ENCODE measurements around the genes EMP1 and GRIN2B.

DNA sequence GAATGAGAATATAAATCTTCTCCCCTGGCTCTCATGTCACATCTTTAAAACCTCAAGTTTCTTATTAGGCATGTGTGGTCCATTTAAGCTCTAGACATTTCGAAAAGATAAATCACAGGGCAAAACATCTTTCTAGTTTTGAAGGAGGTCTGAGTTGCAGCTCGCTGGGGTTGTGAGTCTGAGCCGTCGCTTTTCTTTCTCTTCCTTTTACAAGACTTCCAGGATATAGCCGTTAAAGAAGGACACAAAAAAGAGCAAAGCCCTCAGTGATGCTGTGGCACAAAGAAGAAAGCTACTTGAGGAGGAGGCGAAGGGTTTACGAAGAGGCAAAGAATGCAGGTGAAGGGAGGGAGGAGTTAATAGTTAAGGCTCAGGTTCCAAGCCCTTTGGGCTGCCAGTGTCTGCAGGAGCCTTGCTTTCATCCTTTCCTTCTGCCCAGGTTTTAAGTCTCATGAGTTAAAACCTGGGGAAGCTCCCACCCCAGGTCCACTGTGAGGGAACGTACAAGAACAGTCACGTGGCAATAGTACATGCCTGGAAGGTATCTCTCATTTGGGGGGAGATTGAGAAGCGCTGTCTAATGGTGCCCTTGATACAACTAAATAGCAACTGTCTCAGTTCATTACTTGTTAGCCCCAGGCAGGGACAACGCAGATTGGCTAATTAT lies 94.3 kb downstream of the ETV6 start:
- PRO-cap, result no peak
- RAMPAGE, long total RNA, 3 experiments, result no peak in any of the 3 experiments

GRCh38 chr12:11780888-11781174 lies 131.4 kb downstream of the ETV6 start:
- PRO-cap, result no peak
- RAMPAGE, long total RNA, 3 experiments, result no peak in any of the 3 experiments

DNA sequence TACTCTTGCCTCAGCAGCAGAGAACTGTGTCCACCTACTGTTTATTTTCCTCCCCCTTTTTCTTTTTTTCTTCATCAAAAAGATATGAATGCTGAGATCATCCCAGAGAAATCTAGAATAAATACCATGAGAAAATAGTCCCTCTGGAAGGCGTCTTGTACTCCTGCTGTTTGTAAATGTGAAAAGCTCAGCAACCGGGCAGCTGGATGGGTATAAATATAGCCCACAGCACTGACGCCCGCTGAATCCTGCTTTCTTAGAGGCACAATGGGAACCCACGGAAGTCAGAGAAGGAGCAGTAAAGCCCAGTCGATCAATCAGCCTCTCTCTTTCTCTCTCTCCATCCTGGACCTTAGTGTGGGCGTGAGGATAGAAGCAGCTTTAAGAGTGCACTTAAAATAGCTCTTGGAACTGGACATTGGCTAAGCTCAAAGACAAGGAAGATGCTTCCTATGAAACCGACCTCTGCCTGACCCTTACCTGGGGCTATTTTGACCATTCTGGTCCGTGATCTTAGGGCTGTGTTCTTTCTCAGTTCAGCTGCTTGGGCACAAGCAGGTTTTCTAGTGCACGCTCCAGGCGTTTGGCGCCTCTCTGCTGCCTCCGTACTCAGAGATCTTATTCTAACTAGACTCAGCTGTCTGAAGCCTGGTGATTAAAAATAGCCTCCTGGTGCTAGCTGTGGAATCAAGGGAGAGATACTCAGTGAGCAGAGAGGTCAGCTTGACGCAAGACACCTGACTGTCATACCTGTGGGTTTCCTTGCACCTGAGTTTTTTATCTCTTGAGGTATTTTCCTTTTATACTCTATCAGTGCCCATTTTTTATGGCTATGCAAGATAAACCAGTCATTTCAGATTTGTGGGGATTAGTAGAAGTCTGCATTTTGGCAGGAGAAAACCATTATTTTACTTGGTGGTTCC lies 144.6 kb downstream of the ETV6 start:
- PRO-cap, result no peak
- RAMPAGE, long total RNA, 3 experiments, result no peak in any of the 3 experiments

DNA sequence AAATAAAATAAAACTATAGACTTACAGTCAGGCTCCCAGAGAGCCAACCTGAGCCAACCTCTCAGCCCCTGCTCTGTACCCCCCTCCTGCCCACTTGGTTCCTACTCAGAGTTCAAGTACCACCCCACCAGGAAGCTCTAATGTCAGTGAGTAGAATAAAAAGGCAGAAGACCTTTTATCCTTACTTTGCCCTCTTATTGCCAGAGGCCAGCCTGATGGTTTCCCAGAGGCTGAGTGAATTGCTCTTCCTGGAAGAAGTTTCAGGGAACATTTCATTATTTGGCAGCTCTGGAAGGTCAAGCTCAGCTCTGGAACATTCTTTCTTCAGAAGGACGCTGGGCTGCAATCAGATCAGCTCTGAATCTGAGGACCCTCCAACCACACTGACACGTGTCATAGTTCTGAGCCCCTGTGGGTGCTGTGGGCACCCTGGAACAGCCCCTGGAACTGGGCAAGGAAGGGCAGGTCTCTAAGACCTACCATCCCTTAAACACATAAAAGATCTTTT lies 188.9 kb downstream of the ETV6 start:
- PRO-cap, result no peak
- RAMPAGE, long total RNA, 3 experiments, result no peak in any of the 3 experiments

DNA sequence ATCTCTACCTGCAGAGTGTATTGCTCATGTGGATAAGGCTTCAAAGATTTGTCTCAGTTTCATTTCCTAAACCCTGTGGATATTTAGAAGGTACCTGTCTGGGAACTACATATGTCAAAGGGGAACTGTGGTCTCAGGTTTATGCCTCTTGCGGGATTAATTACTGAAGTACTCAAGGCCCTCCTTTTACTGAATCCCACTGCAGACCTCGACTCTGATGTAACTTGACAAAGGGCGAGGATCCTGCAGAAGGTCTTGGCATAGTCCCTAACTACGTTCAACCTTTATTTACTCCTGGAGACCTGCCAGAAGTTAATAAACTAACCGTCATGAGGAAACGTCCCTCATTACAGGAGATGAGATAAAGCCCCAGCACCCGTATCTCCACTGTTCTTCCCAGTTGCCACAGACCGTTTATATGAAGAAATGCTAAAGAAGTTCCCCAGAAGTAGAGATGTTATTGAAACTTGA lies 190.8 kb downstream of the ETV6 start:
- PRO-cap, result no peak
- RAMPAGE, long total RNA, 3 experiments, result no peak in any of the 3 experiments

DNA sequence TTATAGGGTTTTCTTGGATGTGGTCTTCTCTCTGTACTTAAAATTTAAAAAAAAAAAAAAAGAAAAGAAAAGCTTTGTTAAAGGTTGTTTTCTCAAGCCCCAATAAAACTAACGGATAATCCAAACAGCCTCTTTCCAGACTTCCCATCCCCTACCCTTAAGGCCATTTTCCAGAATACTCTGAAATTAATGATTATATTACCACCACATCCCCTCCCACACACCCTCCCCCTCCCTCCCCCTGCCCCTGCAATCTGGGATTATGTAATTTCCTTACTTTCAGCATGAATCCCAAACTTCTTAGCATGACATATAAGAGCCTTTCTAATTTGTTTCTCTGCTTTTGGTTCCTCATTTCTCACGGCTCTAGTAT lies 50.2 kb downstream of the LRP6 start:
- PRO-cap, result no peak
- RAMPAGE, long total RNA, 3 experiments, result no peak in any of the 3 experiments

DNA sequence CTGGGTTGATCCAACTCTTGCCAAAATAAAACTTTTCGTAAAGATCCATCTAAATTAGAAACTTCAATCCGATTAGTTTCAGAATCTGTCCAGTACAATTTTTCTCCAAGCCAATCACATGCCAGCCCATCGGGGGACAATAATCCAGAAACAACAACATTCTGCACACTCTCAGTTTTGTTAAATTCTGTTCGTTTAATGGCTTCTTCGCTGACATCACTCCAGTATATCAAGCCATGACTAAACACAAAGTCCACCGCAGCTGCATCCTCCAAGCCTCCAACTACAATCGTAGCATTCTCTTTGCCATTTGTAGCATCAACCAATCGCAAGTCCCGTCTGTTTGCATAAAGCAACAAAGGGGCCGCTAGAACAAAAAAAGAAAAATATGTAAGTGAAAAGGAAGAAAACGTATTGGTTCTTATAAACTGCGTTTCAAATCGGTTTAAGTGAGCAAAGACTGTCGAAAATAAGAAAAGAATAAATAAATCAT lies 22.5 kb downstream of the LRP6 start:
- PRO-cap, result no peak
- RAMPAGE, long total RNA, 3 experiments, result no peak in any of the 3 experiments

- PRO-cap, result no peak
- RAMPAGE, long total RNA, 3 experiments, result no peak in any of the 3 experiments
These were observed 11.6 kb downstream of the MANSC1 start for GRCh38 chr12:12338332-12338933.

- PRO-cap, result no peak
- RAMPAGE, long total RNA, 3 experiments, result no peak in any of the 3 experiments
These were observed 43.3 kb downstream of the BORCS5 start for GRCh38 chr12:12400194-12400540.

- PRO-cap, result no peak
- RAMPAGE, long total RNA, 3 experiments, result no peak in any of the 3 experiments
These were observed 94.4 kb downstream of the BORCS5 start for GRCh38 chr12:12451261-12451624.

- PRO-cap, result no peak
- RAMPAGE, long total RNA, 3 experiments, result no peak in any of the 3 experiments
These were observed 8.7 kb upstream of the GPR19 start for GRCh38 chr12:12704648-12705139.

DNA sequence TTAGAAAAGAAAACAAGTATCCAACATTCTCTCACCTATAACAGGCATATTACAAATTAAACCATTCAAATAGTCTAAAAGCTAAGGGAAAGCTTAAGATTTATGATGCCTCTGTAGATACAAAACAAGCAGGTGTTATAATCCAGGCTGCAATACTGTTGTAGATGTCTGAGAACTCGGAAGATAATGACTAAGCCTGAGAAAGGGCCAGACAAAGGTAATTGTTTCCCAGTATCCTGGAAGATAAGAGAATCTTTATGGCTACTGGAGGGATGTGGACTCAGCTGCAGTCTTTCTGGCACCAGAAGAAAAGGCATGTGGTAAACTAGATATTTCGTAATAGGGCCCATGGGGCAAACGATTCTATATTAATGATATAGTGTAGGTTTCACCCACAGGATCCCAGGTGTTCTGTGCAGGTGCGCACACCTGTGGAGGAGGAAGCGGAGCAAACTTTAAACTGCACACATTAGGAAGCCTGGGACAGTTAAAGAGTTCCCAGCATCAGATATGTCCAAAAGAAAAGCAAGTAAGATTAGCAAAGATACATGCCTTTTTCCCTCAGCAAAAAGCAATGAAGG lies 9.2 kb upstream of the APOLD1 start:
- PRO-cap, result no peak
- RAMPAGE, long total RNA, 3 experiments, result no peak in any of the 3 experiments

DNA sequence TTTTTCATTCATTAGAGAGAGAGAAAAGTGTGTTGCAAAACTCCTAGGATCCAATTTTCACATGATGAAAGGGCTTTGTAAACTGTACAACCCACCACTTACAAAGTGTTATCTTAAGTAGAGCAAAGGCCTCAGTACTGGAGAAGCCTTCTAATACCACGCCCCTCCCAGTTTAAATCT lies 857 bp downstream of the APOLD1 start:
- PRO-cap, result bidirectional peak, plus-strand start outside the sequence, minus-strand start at position 63 of the sequence
- RAMPAGE, long total RNA, 3 experiments, result no peak in any of the 3 experiments

- PRO-cap, result bidirectional peak, plus-strand start at chr12:13101113, minus-strand start at chr12:13100988; bidirectional peak, plus-strand start at chr12:13101453, minus-strand start at chr12:13101262
- RAMPAGE, long total RNA, 3 experiments, result no peak in any of the 3 experiments
These were observed 2.2 kb downstream of the GSG1 start for GRCh38 chr12:13100957-13101931.

DNA sequence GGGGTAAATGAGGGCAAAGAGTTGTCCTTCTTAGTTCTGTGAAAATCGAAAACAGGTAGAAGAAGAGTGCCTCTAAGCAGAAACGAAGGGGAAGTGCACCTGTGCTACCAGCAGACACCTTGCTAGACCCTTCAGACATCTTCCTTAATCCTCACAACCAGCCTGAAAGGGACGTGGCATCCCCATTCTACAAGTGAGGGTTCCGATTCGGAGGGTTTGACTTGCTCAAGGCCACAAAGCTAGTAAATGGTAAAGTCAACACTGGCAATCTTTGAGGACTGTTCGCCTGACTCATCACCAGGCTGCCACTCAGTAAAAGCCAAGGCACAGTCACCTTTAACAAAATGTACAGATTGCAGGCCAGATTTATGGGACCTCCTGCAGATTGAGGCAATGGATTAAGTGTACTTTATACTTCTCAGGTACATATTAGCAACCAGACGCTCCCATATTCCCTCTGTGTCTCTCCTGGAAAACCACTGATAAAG lies 1.5 kb downstream of the GSG1 start:
- PRO-cap, result no peak
- RAMPAGE, long total RNA, 3 experiments, result no peak in any of the 3 experiments

- PRO-cap, result bidirectional peak, plus-strand start at chr12:13196805, minus-strand start at chr12:13196536
- RAMPAGE, long total RNA, 3 experiments, result start-site peak on the plus strand in 3 of 3 experiments, at chr12:13196725-13196789 at its widest, 78 to 179 reads per replicate
These were observed at the start of gene EMP1 for GRCh38 chr12:13196308-13197021. EMP1 (plus strand) TSS chr12:13196726.

GRCh38 chr12:13956858-13957162 lies 24.6 kb downstream of the GRIN2B start:
- PRO-cap, result no peak
- RAMPAGE, long total RNA, 3 experiments, result no peak in any of the 3 experiments

- PRO-cap, result no peak
- RAMPAGE, long total RNA, 3 experiments, result start-site peak on the minus strand in 2 of 3 experiments, at chr12:13981371-13982040 at its widest, 7 reads per replicate
These were observed at the start of gene GRIN2B for GRCh38 chr12:13981108-13982221. GRIN2B (minus strand) TSS chr12:13981602.

DNA sequence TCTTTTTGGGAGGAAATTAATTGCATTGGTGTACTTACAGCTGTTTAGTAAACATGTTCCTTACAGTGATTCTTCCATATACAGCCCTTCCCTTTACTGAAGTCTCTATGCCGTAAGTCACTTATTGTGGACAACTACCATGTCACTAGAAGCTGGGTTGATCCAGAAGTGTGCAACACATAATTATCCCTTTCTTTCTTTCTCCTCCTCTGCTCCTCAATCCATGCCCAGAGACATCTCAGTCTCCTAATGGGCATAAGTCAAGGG lies 20.0 kb upstream of the GRIN2B start:
- PRO-cap, result no peak
- RAMPAGE, long total RNA, 3 experiments, result no peak in any of the 3 experiments

DNA sequence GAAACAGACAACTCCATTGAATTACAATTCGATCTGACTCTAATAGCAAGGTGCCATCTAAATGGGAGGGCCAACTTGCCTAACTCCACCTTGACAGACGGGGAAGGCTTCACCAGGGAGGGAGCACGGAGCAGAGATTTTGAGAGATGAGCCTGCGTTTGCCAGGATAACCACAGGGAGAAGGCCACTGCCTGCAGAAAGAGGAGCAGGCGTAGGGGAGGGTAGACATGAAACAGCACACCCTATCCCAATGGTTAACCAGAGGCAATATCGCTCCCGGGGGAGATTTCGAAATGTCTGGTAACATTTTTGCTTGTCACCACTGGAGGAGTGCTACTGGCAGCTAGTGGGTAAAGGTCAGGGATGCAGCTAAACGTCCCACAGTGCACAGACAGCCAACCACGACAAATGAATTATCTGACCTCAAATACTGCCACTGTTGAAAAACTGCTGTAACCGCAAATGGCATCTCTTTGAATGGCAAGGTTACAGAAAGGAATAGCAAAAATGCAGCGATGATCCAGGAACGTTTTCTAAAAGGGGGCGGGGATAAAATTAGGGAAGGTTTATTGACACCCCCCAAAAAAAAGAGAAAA lies 126.1 kb upstream of the ATF7IP start:
- PRO-cap, result no peak
- RAMPAGE, long total RNA, 3 experiments, result no peak in any of the 3 experiments